ENCODE measurements around a stretch of chr11.

DNA sequence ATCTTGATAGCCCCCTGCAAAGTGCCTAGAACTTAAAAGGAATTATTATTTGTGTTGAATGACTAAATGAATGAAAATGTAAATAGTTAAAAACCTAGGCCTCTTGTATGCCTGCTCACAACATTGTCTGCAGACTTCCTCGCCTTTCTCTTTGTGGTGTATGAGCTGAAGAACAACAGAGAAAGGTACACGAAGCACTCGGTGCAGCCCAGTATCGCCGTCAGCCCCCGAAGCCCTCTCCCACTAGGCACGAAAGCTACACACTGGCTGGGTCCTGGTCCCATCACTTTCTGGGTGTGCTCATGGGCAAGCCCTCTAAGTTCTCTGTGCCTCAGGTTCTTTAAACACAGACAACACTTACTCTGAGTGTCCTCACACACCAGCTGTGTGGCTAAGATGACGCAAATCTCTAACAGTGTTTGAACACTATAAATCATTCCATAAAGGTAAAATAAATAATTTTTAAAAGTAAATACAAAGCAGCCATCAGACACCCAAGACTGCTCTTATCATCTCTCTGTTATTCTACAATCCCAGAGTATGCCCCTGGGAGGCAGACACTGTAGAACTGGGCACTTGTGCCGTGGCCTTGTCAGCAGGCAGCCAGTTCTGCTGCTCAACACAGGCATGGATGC, 56.6 kb downstream of the RPL27A start:
- PRO-cap = no peak

DNA sequence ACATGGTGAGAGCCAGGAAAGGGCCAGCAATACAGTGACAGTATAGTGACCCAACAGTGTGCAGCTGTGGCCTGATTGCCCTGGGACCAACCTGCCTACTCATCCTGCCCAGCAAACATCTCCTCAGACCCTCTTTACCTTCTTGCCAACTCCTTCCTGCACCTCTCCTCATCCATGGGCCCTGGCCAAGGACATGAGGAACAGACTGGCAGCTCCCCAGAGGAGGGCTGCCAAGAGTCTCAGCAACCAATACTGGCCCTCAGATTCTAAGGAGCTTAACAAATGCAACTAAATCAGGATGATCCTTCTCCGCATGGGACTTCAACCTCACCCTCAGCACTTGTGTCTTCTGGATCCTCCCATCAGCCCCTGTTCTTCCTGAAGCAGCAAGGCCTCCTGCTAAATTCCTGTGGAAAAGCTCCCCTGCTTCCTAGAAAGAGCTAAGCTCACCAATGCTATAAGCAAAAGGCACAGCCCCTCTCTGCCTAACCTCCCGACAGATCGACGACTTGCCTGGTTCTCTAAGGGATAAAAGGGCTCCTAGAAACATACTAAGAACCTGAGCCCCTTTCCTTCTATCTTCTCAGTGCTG, 50.7 kb downstream of the DENND2B start:
- PRO-cap = no peak

DNA sequence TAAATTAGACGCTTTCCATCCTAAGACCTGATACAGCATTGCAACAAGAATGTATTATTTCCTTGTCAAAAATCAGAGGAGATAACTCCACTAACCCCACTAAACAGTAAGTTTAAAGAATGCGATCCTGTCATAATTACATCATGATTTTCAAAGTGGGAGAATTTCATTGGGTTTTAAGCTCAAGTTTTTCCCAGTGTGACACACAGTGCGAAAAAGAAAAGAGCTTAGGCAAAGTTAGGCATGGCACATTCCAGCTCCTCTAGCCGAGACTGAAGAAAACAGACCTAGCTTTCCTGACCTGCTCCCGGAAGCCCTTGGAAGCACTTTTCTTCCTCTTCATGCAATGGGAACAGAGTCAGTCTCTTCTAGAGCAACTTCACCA, 23.9 kb upstream of the DENND2B start:
- PRO-cap = unidirectional peak, minus-strand start at position 274 of the sequence

DNA sequence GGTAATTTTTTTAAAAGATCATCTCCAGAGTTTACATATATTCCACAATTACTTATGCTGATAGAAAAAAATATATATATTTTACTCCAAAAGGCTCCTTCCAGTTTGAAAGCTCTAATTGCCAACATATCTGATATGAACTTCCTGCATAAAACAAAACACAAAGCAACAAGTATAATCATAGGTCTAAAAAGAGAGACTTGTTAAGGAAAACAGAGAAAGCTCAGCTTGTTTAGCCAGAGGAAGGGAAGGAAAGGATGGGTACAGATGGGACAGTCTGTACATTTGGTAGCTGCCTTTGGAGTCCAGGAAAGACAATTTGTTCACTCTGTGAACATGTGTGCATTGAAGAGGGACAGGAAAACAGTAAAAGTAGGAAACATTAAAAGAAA, 45.7 kb upstream of the AKIP1 start:
- PRO-cap = no peak

DNA sequence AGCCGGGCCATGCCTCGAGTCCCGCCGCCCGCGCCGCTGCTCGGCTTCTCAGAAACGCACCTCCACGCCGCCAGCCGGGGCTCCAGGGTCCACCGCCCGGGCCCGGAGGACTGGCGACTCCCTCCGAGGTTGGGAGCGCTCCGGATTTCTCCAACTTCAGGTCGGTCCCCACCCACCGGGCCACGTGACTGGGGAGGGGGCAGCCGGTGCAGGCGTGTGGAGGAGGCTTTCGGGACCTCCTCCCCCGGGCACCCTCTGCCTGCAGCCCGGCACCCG, 521 bp upstream of the NRIP3 start:
- PRO-cap = bidirectional peak, plus-strand start at position 194 of the sequence, minus-strand start at position 95 of the sequence

- PRO-cap = no peak
These were observed 69.3 kb upstream of the SCUBE2 start for GRCh38 chr11:9160649-9161077.

- PRO-cap = no peak
These were observed 14.8 kb upstream of the ZNF143 start for GRCh38 chr11:9445776-9446552.

DNA sequence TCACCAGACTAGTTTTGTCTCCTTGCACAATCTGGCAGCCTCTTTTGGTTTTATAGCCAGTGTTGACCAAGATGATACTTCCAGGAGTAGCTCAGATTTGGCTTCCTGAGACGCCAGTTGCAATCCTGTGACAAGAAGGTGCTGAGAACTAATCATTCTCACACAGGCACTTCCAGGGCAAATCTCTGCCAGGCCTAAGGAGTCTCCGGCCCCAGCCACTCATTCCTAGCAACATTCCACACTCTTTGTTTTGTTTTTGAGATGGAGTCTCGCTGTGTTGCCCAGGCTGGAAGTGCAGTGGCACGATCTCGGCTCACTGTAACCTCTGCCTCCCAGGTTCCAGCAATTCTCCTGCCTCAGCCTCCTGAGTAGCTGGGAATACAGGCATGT, 38.0 kb upstream of the WEE1 start:
- PRO-cap = no peak

DNA sequence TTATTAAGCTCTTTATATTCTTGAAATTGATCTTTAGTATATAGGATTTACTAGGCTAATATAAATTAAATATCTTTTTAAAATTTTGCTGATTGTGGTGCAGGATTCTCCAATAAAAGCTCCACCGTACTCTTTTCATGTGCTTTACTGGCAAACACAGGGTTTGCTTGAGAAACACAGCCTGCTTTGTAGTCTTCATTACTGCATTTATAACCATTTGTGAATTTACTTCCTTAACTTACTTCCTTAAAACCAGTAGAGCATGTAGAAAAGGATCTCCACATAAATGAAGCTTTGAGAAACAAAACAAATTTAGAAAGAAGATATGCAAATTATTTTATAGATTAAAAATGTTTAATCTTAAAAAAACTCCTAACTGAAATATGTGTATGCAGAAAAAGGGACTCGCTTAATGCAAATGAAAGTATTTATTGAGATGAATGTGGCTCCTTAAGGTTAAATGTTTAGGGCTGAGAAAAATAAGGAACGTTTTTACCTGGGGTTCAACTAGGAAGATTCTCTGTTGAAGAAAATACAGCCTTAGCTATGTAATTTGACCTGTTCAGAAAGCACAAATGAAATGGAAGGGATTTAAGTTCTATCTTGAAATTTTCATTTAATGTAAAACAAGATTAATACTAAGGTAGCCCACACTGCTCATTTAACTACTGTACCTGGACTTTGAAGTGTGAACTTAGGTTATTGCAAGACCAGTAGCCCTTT, 29.0 kb downstream of the SWAP70 start:
- PRO-cap = no peak

- PRO-cap = no peak
These were observed 90.1 kb downstream of the SWAP70 start for GRCh38 chr11:9753889-9754537.

DNA sequence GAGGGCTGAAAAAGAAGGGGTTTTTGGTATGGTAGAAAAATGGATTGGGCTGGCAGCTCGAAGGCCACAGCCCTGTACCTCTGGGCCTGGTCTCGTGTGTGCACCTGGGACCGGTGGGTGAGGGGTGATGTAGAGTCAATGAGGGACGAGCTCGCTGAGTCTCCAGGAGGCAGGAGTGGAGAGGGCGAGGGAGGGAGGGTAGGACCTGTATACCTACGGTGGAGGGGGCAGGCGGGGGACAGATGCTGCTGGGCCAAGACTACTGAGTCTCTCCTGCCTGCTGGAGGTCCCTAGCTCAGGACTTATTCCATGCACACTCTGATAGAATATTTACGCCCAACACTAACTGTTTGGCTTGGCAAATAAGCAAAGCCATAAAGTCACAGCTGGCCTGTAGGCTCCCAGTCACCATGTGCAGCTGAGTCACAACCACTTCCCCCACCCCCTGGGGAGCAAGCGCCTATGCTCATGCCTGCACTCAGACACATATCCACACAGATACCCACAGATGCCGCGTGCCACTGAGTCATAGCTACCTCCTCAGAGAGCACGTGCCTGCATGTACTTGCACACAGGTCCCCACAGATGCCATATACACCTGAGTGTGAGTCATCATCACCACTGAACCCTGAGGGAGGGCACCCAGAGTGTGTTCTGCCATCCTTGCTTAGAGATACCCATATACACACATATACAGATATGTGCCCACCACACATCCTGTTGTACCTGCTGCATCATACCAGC, 95.6 kb downstream of the SWAP70 start:
- PRO-cap = no peak

- PRO-cap = unidirectional peak, minus-strand start at chr11:9892832
These were observed 228.7 kb downstream of the SWAP70 start for GRCh38 chr11:9892543-9892971.

GRCh38 chr11:9905747-9906446, 242.0 kb downstream of the SWAP70 start:
- PRO-cap = no peak

- PRO-cap = no peak
These were observed 1.9 kb downstream of the SBF2 start for GRCh38 chr11:10292106-10292601.

DNA sequence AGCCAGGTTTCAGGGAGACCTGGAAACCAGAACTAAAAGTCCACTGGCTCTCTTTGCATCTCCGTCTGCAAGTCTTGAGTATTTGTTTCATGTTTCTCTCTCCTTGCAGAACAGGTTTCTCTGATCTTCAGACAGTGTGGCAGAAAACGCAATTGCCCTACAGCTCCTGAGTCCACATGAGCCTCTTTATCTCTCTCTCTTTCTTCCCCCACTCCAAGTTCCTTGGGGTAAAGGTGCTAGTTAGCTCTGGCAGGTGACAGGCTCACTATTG, 66.9 kb upstream of the AMPD3 start:
- PRO-cap = no peak

GRCh38 chr11:10450722-10451491, 4.2 kb upstream of the AMPD3 start:
- PRO-cap = bidirectional peak, plus-strand start at chr11:10450947, minus-strand start at chr11:10450941; unidirectional peak, minus-strand start at chr11:10451066; unidirectional peak, minus-strand start at chr11:10451095; unidirectional peak, minus-strand start at chr11:10451206

DNA sequence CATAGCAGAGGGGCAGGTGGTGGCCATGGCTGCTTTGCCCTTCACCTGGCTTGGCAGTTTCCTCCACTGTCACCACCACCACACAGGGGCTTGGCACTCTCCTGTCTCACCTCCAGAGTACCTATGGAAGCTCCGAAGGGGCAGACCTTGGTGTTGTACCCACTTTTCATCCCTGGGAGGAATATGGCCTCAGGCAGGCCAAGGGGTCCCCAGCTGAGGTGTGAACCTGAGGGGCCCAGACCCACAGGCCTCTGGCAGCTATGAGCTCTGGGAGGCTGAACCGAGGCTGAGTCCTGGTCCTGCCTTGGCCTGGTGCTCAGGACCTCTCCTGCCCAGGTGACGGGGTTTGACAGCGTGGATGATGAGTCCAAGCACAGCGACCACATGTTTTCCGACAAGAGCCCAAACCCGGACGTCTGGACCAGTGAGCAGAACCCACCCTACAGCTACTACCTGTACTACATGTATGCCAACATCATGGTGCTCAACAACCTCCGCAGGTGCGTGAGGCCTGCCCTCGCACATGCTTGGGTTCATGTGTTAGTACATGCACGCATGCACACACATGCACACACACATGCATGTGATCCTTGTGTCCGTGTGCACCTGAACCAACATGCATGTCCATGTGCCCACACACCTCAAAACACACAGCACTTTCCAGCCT, 41.1 kb downstream of the RNF141 start:
- PRO-cap = no peak

DNA sequence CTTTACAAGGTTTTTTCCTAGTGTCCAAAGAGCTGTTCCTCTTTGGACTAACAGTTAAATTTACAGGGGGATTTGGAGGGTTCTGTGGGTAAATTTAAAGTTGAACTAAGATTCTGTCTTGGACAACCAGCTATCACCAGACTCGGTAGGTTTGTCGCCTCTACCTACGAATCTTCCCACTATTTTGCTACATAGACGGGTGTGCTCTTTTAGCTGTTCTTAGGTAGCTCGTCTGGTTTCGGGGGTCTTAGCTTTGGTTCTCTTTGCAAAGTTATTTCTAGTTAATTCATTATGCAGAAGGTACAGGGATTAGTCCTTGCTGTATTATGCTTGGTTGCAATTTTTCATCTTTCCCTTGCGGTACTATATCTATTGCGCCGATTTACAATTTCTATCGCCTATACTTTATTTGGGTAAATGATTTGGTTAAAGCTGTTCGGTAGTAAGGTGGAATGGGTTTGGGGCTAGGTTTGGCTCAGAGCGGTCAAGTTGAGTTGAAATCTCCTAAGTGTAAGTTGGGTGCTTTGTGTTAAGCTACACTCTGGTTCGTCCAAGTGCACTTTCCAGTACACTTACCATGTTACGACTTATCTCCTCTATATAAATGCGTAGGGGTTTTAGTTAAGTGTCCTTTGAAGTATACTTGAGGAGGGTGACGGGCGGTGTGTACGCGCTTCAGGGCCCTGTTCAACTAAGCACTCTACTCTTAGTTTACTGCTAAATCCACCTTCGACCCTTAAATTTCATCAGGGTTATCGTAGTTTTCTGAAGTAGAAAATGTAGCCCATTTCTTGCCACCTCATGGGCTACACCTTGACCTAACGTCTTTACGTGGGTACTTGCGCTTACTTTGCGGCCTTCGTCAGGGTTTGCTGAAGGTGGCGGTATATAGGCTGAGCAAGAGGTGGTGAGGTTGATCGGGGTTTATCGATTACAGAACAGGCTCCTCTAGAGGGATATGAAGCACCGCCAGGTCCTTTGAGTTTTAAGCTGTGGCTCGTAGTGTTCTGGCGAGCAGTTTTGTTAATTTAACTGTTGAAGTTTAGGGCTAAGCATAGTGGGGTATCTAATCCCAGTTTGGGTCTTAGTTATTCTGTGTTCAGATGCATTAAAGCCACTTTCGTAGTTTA, 31.9 kb downstream of the RNF141 start:
- PRO-cap = no peak

GRCh38 chr11:10669096-10669644, 24.4 kb downstream of the IRAG1 start:
- PRO-cap = no peak

GRCh38 chr11:10797966-10798851, 10.5 kb downstream of the EIF4G2 start:
- PRO-cap = no peak